ENCODE measurements around the genes NAP1L2, MAGT1 and GPR174.

GRCh38 chrX:73214128-73215412 is at the start of gene NAP1L2:
Gene NAP1L2, minus strand, starts transcription at chrX:73214851.
- PRO-cap, 2 experiments = no peak in any of the 2 experiments

GRCh38 chrX:73647569-73648216 is 84.7 kb downstream of the CHIC1 start:
- PRO-cap, 2 experiments = no peak in any of the 2 experiments

DNA sequence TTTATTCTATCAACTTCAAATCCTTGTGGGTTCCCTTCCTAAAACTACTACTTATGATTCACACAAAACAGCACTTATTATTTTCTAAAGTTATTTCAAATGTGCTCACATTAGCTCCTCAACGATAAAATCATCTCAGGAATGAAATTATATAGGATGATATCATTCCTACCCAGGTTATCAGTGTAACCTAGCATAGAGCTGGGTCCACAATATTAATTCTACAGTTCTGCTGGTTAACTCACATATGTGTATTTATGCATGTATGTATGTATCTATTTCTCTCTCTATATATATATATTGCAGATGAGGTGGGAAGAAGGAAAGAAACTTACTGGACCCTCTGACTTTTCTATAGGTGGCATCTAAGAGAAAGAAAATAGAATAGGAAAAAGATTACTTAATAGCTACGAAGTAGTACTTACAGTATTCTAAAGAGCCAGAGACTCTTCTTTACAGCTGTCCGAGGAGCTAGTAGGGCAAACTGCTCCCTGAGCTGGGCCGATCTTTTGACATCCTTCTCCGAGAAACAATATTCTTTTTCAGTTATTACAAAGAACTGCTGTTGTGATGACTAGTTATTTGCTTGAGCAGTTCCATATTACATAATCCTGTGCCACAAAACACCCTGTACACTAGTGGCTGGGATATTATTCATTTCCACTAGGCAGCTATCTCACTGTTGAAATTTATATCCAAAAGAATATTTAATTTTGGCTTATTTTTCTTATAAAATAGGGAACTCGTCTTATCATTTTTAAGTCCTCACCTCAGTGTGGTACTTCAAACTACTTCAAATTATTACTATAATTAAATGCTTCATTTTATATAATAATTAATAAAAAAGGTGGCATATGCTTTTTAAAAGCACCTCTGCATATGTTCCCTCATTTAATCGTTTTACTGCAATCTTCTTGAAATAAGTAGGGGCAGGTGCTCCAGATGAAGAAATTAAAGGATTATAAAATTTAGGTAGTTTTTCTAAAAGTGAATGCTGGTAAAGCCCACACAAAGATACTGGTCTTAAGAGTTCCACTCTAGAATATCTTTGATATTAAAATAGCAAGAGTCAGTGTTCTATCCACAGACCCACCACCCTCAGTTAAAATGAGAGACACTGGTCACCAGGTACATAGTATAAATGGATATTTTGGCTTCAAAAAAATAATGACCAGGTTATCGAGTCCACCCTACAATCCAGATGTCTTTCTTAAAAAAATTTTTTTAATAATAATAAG is 278.4 kb downstream of the CHIC1 start:
- PRO-cap, 2 experiments = no peak in any of the 2 experiments

DNA sequence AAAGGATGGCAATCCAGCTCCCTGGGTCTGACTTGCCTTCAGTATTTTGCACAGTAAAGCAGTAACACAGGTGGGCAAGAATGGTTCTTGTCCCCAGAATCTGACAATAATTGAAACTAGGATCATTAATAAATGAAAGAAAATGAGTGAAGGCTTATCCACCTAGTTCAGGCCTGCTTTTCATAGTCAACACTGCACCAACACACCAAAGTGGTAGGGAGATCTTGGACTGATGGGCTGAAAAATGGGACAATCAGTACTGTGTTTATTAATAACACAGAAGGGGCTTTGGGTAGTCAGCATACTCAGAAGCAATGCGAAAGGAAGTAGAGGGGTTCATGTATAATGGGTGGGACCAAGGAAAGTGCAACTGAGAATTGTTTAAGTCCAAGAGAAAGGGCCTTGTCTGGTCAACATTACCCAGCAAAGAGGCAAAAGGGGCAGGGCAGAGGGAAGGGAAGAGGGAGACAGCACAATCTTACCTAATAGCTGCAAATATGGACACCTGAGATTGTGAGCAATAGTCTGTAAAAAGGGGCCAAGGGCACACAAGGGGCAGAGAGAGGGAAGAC is 279.5 kb downstream of the CHIC1 start:
- PRO-cap, 2 experiments = no peak in any of the 2 experiments

- PRO-cap, 2 experiments = no peak in any of the 2 experiments
Measured at GRCh38 chrX:73940824-73941013, 363.3 kb upstream of the ZCCHC13 start.

GRCh38 chrX:74221938-74222327 is 82.0 kb upstream of the ZCCHC13 start:
- PRO-cap, 2 experiments = no peak in any of the 2 experiments

GRCh38 chrX:74249522-74250801 is 54.0 kb upstream of the ZCCHC13 start:
- PRO-cap, 2 experiments = no peak in any of the 2 experiments

GRCh38 chrX:75087053-75087365 is 69.1 kb downstream of the ABCB7 start:
- PRO-cap, 2 experiments = no peak in any of the 2 experiments

GRCh38 chrX:76329686-76330122 is 97.8 kb upstream of the MAGEE1 start:
- PRO-cap, 2 experiments = no peak in any of the 2 experiments

- PRO-cap, 2 experiments = no peak in any of the 2 experiments
Measured at GRCh38 chrX:77070103-77070752, 377.0 kb upstream of the FGF16 start.

DNA sequence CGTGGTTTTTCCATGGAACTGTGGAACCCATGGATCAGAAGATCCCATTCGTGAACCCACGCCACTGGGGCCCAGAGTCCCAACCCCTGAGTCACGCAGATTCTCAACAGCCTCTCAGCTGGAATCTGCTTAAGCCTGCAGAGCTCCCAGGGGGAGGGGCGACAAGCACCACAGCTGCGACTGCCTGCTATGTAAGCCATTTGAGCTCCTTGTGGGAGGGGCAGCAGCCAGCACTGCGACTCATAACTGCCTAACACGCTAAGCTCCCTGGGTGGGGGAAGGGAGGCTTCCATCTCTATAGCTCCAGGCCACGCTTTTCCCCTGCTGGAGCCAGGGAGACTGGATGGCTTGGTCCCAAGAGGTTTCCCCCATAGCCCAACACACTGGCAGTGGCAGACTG is 47.0 kb downstream of the FGF16 start:
- PRO-cap, 2 experiments = no peak in any of the 2 experiments

DNA sequence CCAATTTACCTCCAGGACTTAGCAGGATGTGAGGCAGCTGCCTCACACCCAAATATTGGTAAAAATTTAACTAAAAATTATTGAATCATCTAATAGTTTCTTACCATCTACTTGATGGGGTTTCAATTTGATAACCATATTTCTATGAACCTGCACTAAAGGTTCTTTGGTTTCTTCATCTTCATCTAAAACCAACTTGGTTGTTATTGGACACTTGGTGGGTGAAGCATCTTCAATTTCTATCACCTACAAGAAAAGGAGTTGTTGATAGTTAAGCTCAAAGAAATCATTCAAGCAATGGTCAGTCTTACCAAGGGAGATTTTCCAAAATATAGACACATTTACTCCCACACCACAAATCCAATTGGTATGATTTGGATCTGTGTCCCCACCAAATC is 150.2 kb downstream of the ATRX start:
- PRO-cap, 2 experiments = no peak in any of the 2 experiments

DNA sequence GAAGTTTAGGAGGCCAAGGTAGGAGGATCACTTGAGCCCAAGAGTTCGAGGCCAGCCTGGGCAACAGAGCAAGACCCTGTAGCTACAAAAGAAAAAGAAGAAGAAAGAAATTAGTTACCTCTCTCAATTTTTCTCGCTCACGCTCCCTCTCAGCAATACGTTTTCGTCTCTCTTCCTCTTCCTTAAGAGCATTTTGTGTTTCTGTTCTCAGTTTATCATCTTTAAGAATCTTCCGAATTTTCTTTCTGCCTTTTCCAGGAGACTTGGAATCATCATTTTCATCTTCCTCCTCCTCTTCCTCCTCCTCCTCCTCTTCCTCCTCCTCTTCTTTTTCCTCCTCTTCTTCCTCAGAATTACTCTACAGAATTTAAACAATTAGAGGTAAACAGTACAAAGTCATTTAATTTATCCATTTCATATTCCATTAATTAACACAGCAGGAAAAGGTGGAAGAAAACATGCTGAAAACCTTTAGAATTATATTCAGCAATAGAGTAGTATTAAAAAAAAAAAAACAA is 134.0 kb downstream of the ATRX start:
- PRO-cap, 2 experiments = no peak in any of the 2 experiments

DNA sequence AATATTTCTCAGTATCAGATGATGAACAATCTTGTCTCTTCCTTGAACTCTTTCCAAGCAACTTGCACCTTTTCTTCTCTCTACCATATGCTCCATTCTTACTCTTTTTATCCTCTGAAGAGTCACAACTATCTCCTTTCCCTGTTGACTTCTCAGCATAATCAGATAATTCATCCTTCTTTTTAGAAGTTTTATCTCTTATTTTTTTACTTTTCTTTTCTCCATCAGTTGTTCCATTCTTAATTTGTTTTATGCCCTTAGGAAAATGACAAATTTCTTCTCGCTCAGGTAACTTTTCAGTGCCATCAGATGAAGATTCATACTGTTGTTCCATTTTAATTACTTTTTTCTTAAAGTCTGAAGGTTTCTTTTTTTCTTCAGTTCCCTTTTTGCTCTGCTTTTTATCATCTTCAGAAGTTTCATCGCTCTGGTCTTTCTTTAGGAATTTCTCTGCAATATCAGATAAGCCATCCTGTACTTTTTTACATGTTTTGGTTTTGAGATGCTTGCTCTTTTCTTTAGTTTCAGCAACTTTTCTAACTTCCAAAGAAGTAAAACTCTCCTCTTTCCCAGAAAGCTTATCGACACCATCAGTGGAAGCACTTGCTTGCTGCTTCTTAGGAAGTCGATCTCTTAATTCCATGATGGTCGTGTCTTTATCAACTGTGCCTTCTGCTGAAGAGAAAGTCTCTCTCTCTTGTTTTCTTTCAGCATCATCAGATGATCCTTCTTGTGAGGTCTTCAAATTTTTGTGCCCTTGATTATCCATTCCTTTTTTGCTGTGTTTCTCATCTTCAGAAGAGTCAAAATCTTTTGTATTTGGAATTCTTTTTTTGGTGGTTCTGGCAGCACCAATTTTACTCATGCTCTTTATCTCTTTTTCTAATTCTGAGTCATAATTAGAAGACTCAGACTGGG is 103.8 kb downstream of the ATRX start:
- PRO-cap, 2 experiments = no peak in any of the 2 experiments

- PRO-cap, 2 experiments = no peak in any of the 2 experiments
Measured at GRCh38 chrX:77845980-77846539, 49.2 kb downstream of the MAGT1 start.

DNA sequence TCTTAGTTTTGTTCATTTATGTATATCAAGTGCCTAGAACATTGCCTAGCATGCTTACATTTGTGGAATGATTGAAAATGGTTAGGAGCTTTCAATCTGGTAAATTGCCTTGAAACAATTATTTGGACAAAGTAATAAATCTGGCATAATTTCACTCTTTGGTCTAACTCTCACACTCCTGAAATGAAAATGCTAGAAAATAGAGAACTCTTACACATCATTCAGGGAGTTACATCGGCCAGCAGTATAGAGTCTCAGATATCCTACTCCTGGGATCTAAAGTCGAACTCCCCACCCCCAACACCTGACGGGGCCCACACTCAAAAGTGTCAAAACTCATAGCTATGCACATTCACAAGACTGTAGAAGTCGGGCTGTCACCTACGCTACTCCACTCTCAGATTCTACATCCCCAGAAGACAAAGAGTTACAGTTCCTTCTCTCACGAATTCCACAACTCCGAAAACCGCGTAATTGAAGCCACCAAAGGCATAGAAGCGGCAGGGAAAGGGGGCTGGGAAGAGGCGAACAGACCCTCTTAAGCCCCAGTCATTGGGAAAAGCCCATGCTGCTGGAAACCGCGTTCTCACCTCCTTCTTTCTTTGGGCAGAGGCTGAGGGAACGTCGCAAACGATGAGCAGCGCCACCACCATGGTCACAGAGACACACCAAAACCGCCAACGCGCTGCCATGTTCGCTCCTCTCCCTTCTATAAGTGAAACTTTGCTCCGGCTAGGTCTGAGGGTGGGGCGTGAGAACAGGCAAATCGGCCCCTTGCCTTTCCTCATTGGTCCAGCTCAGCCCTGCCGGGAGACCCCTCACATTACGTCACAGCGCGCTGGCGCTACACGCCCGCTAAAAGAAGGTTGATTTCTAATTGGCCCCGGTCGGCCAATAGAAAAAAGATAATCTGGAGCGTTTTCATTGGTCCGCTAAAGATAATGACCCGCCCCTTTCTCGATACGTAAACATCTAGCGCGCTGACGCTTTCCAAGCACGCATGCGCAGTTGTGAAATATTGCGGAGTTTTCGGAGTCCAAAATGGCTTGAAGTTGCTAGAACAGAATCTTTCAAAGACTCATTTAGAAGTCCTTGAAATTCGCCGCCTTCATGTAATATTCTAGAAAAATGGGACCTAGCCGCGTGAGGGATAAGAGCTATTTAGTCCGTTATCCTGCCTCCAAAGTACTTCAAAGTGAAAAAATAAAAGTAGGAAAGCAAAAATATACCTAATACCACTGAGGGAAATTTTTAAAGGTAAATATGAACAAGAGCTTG is at the start of gene MAGT1:
TSS of gene MAGT1 (minus strand) at position 717 of the 1,278 bp plus-strand sequence.
- PRO-cap, 2 experiments = peak in 2 of 2 experiments; most common plus-strand start position 1,021 of the sequence (in 2); most common minus-strand start position 713 of the sequence (in 2)

- PRO-cap, 2 experiments = no peak in any of the 2 experiments
Measured at GRCh38 chrX:78107309-78107787, 3.3 kb downstream of the PGK1 start.

GRCh38 chrX:78658815-78659156 is 342 bp downstream of the RTL3 start:
- PRO-cap, 2 experiments = no peak in any of the 2 experiments

DNA sequence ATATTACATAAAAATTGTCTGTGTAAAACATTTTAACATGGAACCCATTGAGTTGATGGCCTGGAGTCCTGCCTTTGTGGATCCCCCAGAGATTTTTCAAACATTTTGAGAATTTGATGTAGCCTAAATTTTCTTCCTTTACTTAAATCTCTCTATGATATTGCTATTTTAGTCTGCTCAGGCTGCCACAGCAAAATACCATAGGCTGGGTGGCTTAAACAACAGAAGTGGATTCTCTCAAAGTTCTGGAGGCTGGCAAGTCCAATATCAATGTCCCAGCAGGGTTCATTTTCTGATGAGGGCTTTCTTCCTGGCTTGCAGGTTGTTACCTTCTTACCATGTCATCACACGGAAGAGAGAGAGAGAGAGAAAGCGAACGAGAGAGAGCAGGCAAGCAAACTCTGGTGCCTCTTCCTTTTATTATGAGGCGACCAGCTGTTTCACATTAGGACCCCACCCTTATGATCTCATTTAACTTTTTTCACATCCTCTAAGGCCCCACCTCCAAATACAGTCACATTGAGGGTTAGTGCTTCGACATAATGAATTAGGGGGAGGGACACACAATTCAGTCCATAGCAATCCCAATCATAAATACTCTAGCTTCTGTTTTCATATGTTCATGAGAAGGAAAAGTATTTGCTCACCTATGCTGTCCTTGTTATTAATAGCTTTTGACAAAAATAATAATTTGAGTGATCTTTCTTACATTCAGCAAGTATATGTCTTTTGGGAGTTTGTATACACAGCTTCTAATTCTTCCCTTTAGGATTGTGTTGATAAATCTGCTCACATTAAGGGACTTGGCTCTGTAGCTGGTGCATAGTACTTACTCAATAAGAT is 10.6 kb upstream of the GPR174 start:
- PRO-cap, 2 experiments = no peak in any of the 2 experiments

GRCh38 chrX:79144182-79144952 is at the start of gene GPR174:
Gene GPR174, plus strand, starts transcription at chrX:79144688.
- PRO-cap, 2 experiments = no peak in any of the 2 experiments

Data from Colon Carcinoma Metastatic in the Brain (tissue), 2 donors.